LHCN-M2 (cell line): ENCODE data around the gene MKNK2.

GRCh38 chr19:1837248-1838246 lies 10.7 kb downstream of the REXO1 start:
- RAMPAGE, long total RNA = no peak

DNA sequence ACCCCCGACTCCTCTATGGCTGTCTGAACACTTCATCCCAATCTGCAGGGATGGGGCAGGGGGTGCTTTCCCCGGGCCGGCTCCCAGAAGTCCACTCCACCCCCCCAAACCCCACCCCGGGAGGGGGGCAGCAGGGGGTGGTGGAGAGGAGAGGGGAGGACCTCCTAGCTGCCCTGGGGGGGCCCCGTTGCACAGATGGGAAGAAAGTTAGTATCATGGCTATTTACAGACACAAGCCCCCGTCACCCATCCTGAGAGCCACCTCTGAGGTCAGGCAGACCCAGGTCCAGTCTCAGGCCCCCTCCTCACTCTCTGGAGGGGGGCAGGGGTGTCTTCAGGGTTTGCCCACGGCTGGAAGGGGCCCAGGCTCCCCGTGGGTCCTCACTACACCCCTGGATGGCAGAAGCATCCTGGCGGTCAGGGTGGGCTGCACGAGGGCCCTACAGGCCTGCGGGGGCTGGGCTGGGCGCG lies 5.8 kb upstream of the REXO1 start:
- RAMPAGE, long total RNA = no peak

GRCh38 chr19:1881797-1883051 lies 3.1 kb downstream of the ABHD17A start:
- RAMPAGE, long total RNA = no peak

GRCh38 chr19:2051081-2051710 lies at the start of gene MKNK2:
Gene MKNK2, minus strand, starts transcription at chr19:2051244.
- RAMPAGE, long total RNA = no peak

- RAMPAGE, long total RNA = no peak
Measured at GRCh38 chr19:2075512-2075905, 20.6 kb downstream of the MOB3A start.

GRCh38 chr19:2108860-2109273 lies 12.2 kb downstream of the IZUMO4 start:
- RAMPAGE, long total RNA = no peak

GRCh38 chr19:2121596-2122214 lies 25.0 kb downstream of the IZUMO4 start:
- RAMPAGE, long total RNA = no peak

GRCh38 chr19:2137428-2138070 lies 13.8 kb downstream of the AP3D1 start:
- RAMPAGE, long total RNA = no peak

DNA sequence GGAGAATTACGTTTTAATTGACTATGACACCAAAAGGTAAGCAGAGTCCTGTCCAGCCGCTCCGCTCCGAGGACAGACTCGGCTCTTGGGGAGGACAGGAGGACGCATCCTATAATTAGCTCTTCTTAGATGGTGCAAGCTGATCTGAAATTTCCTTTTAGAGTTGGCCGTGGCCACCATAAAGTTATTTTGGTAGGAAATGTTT lies 22.1 kb downstream of the DOT1L start:
- RAMPAGE, long total RNA = no peak

- RAMPAGE, long total RNA = no peak
Measured at GRCh38 chr19:2193098-2194182, 29.7 kb downstream of the DOT1L start.

DNA sequence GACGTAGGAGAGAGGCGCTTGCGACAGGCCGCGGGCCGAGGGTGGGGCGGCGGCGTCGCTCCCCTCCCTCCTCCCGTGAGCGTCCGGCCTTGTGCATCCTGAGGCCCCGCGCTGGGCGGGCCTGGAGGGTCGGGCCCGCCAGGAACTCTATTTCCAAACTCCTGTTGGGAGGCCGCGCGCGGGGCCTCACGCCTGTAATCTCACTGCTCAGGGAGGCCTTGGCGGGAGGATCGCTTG lies 260 bp downstream of the SF3A2 start:
- RAMPAGE, long total RNA = no peak

DNA sequence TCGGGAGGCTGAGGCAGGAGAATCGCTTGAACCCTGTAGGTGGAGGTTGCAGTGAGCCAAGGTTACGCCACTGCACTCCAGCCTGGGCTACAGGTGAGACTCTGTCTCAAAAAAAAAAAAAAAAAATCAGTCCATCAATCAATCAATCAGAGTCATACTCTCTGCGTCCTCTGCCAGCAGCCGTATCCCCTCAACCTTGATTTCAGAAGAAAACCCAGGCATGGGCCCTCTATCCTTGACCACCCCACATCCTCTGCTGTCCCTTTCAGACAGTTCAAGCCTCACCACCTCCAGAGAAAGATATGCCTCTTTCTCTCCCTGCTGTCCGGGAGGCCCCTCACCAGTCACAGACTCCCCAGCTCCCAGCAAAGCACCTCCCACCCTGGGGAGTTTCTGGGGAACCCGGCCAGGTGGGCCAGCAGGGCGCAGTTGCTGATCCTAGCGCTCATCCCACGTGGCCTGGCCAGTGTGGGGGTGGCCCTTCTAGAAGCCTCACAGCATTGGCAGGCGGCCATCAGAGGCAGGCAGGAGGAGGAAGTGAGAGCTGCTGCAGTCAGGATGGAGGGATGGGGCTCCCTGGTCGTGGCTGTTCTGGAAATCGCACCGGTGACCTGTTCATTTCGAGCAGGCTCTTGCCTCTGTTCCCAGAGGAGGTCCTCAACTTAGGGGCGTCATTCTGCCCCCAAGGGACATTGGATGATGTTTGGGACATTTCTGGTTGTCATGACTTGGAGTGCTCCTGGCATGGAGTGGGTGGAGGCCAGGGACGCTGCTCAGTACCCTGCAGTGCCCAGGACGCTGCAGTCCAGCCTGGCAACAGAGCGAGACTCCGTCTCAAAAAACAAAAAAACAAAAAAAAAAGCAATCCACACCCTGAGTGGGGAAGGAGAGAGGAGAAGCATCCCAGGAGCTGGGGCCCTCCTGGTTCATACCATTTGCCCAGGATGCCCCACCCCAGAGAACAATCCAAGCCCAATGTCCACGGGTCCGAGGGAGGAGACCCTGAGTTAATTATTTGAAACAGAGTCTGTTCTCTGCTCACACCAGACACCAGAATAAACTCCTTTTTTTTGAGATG lies 10.3 kb upstream of the JSRP1 start:
- RAMPAGE, long total RNA = no peak

DNA sequence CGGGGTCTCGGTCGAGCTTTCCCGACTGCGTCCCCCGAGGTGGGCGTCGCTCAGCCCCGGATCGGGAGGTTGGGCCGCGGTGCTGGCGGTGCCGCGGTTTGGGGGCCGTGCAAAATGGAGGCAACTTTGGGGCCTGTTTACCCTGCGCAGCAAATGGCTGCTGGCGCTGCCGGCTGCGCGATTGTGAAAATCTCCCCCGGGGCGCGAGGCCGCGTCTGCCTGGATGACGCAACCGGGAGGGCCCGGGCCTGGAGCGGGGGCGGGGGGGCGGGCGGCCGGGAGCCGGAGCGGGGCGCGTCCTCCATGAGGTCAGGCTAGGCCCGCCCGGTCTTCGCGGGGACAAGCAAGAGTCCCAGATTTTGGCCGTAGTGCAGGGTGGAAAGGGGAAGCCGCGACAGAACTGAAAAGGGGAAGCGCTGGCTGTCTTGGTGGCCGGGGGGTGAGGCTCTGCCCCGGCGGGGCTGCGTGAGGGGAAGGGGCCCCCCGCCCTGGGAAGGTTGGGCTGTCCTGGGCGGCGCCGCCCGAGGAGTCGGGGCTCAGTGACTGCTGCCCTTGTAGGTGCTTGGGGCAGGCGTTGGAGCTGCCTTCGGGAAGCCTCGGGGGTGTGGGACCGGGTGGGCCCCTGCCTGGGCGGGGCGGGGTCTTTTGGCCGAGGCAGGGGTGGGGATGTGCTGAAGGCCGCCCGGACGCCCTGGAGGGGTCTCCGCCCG lies 11.2 kb downstream of the PEAK3 start:
- RAMPAGE, long total RNA = no peak

DNA sequence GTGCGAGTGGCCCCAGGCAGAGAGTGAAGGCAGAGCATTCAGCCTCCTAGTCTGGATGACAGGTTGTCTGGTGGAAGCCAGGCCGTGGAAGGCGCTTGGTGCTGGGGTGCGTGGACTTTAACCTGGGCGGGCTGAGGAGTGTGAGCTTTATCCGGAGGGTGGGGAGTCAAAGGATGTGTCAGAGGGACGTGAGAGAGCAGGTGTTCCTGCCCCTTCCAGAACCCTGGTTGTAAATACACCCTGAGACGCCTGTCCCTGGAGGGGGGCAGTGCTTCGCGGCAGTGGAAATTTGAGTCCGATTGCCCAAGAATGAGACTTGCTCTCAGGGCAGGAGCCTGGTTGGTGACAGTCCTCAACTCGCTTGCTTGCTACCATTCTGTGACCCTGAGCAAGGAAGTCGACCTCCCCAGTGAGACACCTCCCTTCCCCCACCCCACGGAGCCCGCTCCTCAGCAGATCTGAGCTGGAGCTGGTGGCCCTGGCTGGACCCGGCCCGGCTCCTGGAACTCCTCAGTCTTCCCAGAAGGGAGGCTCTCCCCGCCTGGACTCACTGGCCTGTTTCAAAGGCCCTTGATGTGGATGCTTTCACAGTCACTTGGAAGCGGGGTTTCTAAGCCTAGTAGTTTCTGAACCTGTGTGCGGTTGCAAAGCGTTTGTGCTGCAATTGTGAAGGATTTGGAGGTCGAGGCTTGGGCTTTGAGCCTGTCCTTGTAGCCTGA lies 2.4 kb downstream of the SPPL2B start:
- RAMPAGE, long total RNA = no peak

DNA sequence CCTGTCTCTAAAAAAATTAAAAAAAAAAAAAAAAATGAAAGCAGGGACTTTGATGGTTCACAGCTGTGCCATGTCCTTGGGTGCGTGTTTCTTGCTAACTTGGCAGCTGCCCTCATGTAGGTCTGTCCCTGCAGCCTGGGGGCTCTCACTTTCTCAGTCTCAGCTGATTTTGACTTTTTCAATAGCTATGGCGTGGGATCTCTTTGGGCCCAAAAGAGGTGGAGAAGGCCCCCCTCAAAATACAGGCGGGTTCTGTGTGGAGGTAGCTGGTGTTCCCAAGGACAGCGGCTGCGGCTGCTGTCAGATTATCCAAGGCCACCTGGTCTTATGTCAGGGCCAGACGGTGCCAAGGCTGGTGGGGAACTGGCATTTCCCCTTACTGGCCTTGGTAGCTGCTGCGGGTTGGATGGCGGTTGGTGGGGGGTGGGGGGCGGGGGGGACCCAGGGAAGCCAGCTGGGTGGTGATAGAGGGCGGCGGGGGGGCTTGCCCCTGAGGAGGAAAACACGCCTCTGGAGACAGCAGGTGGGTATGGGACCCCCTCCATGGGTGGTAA lies 4.3 kb downstream of the TIMM13 start:
- RAMPAGE, long total RNA = no peak

DNA sequence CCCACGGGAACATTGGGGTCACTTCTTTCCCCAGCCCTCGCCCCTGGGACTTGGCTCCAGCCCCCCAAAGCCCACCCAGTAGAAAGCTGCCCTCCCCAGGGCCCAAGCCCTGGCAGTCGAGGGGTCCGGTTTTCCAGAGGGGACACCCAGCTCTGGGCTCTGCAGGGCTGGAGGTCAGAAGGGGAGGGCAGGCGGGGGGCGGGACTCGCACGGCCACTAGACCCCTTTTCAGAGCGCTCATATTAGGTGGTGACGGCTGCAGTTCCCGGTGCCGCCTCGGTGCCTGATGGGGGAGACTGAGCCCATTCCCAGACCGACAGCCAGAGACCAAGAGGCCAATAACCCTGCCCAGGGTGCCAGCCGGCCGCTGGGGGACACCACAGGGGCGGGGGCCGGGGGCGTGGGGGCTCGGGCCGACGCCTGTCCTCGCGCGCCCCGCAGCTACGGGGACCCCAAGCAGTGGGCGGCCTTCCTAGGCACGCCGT lies 2.8 kb downstream of the TIMM13 start:
- RAMPAGE, long total RNA = no peak

DNA sequence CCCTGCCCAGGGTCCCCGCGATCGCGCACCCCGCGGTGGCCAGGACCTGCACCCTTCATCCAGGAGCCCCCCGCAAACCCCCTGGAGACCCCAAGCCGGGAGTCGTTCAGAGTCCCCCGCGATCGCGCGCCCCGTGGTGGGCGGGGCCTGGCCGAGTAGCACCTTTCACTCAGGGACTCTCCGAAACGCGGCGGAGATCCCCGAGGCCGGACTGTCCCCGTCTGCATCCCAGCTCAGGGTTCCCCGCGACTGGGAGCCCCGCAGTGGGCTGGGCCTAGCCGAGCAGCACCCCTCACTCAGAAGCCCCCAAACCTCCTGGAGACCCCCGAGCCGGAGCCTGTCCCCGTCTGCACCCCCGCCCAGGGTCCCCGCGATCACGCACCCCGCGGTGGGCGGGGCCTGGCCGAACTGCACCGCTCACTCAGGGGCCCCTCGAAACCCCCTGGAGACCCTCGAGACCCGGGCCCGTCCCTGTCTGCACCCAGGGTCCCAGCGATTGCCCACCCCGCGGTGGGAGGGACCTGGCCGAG lies 717 bp downstream of the LMNB2 start:
- RAMPAGE, long total RNA = no peak

DNA sequence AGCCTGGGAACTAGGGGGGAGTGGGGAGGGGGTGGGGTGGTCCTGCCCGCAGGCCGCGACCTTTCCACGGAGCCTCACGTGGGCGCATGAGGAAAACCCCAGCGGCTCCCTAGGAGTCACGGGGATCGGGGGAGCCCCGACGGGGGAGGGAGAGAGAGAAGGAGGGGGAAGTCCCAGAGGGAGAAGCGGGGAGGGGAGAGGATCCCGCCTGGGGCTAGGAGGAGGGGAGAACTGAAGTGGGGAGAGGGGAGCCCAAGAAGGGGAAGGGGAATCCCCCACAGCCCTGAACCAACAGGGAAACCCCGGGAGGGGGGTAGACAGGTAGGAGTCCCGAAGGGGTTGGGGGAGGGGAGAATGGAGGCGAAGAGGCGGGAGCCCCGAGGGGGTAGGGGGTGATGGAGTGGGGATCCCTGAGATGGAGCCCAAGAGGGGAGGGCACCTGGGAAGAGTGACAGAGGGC lies 3.2 kb downstream of the GADD45B start:
- RAMPAGE, long total RNA = no peak

GRCh38 chr19:2479579-2480067 lies 3.7 kb downstream of the GADD45B start:
- RAMPAGE, long total RNA = no peak

DNA sequence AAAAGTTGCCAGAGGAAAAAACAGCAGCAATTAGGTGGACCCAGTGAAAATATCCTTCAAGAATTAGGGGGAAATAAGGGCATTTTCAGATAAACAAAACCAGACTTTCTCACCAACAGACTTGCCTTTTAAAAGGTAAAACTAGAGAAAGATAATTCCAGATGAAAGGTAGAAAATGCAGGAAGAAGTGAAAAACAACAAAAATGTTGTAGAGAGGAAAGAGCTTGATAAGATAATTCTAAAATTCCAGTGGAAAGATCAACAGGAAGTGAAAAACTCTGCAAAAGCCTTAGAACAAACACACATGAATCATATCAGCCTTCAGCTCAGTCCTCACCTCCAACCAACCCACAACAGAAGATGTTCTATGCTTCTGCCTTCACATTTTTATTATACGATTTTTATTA lies 57.7 kb downstream of the GADD45B start:
- RAMPAGE, long total RNA = no peak